ENCODE results near the genes MAST2 and CYP4A22.

GRCh38 chr1:45685865-45686415 is 393 bp downstream of the GPBP1L1 start:
- RRBS = 1% methylated on average over 15 of the region's 39 CpGs

DNA sequence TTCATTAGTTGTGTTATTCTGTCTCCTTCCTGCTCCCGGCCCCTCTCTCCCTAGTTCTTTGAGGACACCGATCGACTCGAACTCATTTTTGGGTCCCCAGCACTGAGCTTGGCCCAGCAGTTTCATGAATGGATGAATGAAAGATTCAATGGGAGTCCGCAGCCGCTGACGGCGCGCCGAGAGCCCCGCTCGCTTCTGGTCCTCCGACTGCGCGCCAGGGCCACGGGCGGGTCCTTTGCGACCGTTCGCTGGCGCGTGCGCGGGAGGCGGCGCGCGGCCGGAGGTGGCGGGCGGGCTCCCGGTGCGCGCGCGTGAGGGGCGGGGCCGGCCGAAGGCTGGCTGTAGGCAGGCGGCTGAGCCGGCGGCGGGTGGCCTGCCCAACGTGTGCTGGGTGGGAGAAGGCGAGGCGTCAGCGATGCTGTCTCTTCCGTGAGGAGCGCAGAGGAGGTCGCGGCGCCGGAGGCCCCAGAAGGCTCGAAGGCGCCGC is at the start of gene MAST2:
Gene MAST2 (plus strand): TSS at position 342 of the 487 bp plus-strand sequence.
- RRBS = no CpG with 5 or more reads among the region's 56 CpGs

GRCh38 chr1:45803923-45804636 is 668 bp downstream of the MAST2 start:
- RRBS = 1% methylated on average over 7 of the region's 37 CpGs

DNA sequence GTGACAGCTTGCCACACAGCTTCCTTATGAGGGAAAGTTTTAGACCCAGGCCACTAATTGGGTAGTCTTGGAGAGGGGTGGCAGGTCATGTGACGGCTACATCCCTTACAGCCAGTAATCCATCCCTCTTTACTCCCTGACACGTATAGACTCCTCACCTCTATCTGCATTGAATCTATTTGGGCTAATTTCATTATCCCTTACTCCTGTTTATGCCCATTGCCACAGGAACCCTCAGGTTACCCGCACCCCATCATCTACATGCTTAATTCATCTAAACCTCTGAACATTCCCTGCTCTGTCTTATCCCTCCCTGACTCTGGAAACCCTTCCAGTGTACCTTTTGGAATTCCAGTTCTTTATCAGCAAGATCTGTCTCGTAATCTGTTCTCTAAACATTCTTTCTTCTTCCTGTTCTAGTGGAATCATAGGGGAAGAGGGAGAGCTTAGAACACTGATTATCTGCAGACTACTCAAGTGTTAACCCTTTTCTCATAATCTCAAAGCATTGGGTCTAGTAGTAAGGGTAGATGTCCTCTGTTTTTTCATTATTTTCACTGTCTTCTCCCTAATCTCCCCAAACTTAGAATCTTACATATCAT is 159.9 kb downstream of the PIK3R3 start:
- RRBS = no CpG with 5 or more reads among the region's 4 CpGs

GRCh38 chr1:45973034-45973391 is 159.4 kb downstream of the PIK3R3 start:
- RRBS = no CpG with 5 or more reads among the region's 2 CpGs

DNA sequence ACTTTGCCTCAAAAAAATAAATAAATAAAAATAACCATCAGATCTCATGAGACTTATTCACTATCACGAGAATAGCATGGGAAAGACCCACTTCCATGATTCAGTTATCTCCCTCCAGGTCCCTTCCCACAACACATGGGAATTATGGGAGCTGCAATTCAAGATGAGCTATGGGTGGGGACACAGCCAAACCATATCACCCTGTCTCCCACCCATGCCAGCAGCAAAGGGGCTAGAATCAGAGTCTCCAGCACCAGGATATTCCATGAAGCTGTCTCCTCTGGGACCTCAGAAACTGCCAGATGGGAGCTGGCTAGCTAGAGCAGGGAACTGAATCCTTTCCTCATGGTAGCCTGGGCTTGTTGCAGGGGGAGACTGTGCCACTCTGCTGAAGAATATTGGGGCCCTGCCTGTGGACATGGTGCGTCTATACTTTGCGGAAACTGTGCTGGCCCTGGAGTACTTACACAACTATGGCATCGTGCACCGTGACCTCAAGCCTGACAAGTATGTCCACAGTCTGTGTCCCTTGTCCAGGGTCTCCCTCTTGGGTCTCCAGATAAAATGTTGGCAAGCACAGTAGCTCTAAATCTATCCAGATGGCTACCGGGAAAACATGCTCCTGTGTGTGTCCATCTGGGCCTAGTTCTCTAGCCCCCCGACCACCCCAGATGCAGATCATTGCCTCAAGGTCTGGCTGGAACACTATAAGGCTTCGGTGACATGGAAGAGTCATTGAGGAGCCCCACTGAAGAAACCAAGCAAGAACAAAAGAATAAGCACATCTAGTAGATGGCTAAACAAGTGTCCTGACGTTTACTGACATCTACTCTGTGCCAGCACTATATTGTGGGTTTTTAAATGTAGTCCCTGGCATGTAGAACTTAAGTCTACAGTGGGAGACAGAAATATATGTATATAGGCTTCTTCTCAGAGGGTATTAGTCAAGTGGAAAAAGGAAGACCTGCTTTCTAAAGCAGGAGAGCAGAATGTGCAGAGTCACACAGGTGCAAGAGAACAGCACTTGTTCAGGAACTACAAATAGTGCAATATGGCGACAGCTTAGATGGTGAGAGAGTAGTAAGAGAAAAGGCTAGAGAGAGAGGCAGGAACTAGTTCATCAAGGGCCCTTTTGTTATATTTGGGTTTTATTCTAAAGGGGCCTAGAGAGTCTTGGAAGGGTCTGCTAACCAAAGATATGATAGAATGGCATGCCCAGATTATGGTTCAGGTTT is 106.7 kb downstream of the PIK3R3 start:
- RRBS = no CpG with 5 or more reads among the region's 10 CpGs

GRCh38 chr1:46043313-46044104 is 88.9 kb downstream of the PIK3R3 start:
- RRBS = no CpG with 5 or more reads among the region's 13 CpGs

DNA sequence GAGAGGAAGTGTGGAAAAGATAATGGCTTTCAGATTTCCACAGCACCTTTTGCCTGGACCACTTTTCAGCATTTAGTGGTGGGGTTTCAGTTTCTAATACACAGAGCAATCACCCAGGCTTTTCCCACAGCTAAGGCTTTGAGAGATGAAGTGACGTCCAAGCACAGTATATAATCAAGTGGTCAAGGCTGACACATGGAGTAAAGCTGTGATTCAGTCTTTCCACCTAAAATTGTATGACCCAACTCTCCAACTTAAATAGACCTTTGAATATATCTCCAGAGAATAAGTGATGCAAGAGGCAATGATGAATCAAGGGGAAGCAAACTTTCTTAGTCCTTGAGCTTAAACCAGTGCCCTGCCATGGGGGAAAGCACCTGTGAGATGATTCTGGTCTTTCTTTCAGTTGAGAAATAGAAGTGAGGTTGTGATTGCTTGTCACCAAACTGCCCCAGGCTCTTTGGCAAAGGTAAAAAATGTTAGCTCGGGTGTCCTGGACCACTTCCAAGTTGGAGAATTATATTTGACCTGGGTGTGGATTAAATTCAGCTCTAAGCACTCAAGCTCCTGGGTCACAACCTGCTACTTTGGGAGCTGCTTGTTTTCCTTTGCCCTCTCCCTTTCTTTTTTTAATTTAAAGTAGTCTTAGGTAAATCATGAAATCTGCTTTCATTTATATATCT is 2.4 kb upstream of the PIK3R3 start:
- RRBS = no CpG with 5 or more reads among the region's 2 CpGs

GRCh38 chr1:46301204-46301832 is 2.1 kb downstream of the LRRC41 start:
- RRBS = 0% methylated on average over 1 of the region's 21 CpGs

DNA sequence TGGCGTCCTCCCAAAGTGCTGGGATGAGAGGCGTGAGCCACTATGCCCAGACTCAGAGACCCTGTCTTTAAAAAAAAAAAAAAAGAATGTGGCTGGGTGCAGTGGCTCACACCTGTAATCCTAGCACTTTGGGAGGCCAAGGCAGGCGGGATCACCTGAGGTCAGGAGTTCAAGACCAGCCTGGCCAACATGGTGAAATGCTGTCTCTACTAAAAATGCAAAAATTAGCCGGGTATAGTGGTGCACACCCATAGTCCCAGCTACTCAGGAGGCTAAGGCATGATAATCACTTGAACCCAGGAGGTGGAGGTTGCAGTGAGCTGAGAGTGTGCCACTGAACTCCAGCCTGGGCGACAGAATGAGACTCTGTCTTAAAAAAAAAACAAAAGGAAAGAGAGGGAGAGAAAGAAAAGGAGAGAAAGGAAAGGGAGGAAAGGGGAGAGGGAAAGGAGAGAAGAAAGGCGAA is 11.5 kb downstream of the NSUN4 start:
- RRBS = no CpG with 5 or more reads among the region's 6 CpGs

GRCh38 chr1:46549632-46550013 is 1.8 kb downstream of the KNCN start:
- RRBS = no CpG with 5 or more reads among the region's 6 CpGs

DNA sequence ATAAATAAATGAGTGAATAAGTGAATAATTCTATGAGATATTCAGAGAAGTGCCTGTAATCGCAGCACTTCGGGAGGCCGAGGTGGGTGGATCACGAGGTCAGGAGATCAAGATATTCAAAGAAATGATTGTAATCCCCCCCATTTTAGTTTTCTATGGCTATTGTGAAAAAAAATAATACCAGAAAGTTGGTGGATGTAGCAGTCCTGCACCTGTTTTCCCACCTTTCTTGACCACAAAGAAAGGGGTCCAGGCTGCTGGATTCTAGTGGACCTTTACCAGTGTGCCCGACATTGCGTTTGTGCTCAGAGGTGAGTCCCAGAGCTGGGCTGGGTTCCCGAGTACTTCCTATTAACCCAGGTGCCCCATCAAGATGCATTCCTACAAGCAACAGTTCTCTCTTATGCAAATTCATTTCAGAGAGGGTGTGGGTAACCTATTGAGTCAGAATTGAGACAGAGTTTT is 7.6 kb upstream of the CYP4A22 start:
- RRBS = no CpG with 5 or more reads among the region's 7 CpGs

- RRBS = no CpG with 5 or more reads among the region's 6 CpGs
Measured at GRCh38 chr1:47136965-47137619, at the start of gene CYP4A22. Gene CYP4A22, plus strand, starts transcription at chr1:47137441.

- RRBS = no CpG with 5 or more reads among the region's 6 CpGs
Measured at GRCh38 chr1:47179906-47180514, 9.8 kb downstream of the PDZK1IP1 start.

- RRBS = no CpG with 5 or more reads among the region's 3 CpGs
Measured at GRCh38 chr1:47192124-47192717, 2.4 kb upstream of the PDZK1IP1 start.

DNA sequence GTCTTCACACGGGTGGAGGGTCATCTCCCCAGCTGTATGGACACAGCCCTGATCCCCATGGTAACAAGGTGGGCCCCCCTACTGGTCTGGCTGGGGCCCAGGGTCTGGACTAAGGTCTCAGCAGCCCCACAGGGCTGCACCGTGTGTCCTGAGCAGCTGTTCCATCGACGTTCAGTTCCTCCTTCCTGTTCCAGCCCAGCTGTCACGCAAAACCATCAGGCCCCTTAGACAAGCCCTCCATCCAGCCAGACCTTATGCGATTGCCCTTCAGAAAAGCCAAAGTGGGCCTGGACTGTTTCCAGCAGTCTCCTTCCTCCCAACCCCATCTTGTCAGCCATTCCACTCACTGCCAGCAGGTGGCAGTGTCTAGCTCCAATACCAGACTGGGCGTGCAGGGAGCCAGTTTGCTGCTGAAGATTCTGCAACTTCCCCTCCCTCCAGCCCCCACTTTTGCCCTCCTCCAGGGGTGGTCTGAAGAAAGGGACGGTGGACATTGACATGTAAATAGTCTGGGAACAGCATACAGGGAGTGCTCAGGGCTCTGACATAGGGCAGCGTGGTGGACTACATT is 3.0 kb upstream of the PDZK1IP1 start:
- RRBS = no CpG with 5 or more reads among the region's 9 CpGs

DNA sequence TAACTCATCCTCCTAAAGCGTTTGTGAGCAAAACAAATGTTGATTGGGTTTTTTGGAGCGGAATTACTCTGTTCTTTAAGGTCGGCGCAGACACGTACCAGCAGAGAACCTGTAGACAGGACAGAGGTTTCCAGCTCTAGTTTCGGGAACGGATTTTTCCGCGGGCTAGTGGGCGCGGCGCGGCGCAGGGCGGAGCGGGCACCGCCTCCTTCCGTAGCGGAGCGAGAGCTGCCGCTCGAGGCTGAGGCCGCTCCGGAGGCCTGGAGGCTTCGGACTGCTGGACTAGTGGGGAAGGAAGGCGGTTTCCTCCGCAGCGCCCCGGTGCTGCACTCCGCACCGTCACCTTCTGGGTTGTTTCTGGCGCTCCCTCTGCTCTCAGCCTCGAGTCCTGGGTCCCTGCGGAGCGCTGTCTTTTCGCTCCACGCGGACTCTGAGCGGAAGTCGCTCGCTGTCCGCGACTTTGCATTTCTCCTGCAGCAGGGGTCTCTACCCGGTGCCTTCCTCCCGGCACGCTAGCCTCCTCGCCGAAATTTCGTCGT is 6.9 kb downstream of the FOXD2 start:
- RRBS = 7% methylated on average over 6 of the region's 50 CpGs

GRCh38 chr1:47558366-47558879 is 120.6 kb downstream of the FOXD2 start:
- RRBS = no CpG with 5 or more reads among the region's 8 CpGs

DNA sequence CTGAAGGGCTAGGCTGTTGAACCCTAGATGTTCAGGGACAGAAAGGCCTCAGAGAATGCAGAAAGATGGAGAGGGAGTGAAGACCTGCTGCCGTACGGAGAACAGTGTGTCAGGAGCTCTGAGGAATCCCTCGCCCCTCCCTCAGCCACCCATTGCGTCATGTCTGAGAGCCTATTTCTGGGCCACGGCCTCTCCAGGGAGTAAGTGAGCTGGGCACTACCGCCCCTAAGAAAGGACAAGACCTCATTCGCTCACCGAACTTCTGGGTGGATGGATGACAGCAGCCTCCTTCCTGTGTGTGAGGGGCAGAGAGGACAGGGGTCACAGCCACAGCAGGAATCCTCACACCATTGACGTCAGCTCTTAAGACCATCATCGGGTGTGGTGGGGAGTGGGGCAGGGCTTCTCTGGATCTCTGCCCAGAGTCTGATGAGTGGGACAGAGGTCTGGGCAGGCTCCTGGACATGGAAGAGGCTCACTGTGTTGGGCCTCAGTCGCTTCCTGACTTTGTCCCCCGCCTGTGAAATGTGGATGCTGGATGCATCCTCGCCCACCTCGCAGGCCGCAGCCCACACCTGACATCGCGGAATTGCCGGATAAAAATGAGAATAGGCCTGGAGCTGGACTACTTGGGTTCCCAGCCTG is 238.7 kb downstream of the TRABD2B start:
- RRBS = no CpG with 5 or more reads among the region's 18 CpGs

DNA sequence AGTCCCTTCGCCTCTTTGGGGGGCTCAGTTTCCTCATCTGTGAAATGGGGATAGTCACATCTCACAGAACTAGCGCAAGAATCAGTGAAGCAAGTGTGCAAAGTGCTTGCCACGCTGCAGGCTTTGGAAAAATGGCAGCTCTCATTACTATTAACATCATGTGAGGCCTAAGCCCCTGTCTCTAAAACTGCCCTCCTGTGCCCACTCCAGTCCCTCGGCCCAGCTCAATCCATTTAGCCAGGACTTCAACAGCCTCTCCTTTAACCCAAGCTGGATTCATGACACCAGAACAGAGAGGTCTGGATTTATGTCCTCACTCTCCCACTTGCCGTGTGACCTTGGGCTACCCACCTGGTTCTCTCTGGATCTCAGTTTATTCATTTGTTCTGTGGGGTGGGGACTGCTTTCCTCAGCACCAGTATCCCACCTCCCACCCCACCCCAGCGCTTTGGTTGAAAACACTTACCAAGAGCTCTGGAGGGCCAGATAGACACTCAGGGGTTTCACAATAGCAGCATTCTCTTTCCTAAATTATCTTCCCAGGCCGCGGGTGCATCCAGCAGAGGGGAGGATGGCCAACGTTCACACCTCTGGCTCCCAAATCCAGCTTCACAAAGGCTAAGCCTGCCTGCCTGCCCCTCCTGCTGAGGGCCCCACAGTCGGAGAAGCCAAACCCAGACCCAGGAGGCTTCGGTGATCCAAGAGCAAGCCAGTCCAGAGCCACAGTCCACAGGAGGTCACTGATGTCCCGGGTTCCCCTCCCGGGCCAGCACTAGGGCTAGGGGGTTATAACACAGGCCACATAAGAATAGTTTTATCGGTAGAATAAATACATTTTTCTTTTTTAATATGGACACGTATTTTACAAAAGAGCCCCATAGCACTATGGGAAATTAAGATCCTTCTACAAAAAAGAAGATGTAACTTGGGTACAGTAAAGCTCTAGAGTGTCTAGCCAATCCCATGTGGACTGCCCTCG is 232.1 kb downstream of the TRABD2B start:
- RRBS = no CpG with 5 or more reads among the region's 16 CpGs

Data from AG09319 (cell line).